Mesenchymal stem cell of the bone marrow (primary cell): ENCODE measurements around a stretch of chr7.

- CAGE, long polyA plus RNA = no peak
Measured at GRCh38 chr7:140230810-140231780, 54.3 kb upstream of the KDM7A start.

DNA sequence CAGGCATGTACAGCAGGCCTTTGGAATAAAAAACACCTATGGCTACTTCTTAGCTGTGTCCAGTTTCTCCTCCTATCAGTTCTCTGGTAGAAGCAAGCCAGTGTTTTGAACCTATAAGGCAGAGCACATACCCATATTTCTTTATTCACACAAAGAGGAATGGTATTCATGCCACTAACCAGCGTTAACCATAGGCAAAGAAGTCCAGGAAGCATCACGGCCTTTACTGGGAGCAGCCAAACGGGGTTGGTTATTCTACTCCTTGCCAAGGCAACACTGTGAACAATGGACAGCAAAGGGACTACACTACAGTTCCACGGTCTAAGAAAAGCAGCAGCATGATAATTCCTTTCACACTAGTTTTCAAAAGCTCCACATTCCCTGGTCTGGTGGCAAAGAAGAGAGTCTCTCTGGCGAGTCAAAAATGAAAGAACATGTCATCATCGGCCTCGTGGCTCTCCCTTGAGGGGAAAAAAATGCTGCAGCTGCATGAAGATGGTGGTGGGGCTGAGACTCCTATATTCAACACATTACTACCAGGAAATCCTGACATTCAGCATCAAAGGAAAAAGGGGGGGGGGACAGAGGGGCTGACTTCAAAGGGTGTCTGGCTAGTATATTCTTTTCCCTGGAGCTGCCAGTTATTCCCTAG lies 49.2 kb downstream of the SLC37A3 start:
- CAGE, long polyA plus RNA = no peak

GRCh38 chr7:140451417-140452287 lies 27.7 kb downstream of the MKRN1 start:
- CAGE, long polyA plus RNA = no peak

GRCh38 chr7:140607455-140608107 lies 33.0 kb downstream of the DENND2A start:
- CAGE, long polyA plus RNA = no peak

GRCh38 chr7:140625993-140627205 lies 14.2 kb downstream of the DENND2A start:
- CAGE, long polyA plus RNA = no peak

GRCh38 chr7:140656363-140657032 lies 15.9 kb upstream of the DENND2A start:
- CAGE, long polyA plus RNA = no peak

DNA sequence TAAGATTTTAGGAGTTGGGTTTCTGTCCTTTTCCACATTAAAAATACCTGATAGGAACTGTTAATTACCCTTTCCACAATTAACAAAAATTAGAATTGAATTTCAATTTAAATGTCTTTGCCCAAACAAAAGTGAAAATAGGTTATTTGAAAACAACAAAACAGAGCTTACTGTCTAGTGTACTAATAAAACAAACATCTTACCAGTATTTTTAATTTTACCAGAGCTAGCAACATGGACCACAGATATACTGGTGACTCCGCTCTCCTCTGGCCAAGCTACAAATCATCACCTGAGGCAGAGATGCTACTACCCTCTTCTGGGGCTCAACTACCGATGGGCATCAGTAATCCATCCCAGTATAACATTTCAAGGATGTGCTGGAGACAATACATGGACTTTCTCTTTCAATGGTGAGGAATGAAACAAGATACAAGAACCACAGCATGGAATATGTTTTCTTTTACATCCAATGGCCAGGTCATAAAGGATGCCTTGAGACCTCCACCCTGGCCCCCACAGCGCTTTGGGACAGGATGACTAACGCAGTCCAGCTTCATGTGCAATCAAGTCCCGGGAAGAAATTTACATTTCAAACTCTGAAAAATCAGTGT lies 24.9 kb downstream of the NDUFB2 start:
- CAGE, long polyA plus RNA = no peak

- CAGE, long polyA plus RNA = no peak
Measured at GRCh38 chr7:141072955-141073799, 687 bp upstream of the TMEM178B start.

DNA sequence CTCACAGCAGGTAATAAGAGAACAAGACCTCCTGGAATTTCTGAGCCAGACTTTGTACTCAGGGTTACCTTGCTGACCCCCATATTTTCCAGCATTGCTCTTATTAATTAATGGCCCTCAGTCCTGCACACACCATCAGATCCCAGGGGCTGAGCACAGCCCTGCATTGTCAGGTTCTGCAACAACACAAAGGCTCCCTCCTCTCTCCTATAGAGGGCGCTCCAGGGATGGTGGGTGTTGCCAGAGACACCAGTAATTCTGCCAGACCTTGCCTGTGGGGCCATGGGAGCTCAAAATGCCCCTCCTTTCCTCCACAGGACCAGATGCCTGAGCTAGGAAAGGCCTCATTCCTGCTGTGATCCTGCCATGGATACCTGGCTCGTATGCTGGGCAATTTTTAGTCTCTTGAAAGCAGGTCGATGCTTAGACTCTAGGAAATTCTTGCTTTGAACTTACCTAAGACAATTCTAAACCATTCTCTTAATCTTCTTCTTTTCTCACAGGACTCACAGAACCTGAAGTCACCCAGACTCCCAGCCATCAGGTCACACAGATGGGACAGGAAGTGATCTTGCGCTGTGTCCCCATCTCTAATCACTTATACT lies 42.9 kb upstream of the PRSS58 start:
- CAGE, long polyA plus RNA = no peak

DNA sequence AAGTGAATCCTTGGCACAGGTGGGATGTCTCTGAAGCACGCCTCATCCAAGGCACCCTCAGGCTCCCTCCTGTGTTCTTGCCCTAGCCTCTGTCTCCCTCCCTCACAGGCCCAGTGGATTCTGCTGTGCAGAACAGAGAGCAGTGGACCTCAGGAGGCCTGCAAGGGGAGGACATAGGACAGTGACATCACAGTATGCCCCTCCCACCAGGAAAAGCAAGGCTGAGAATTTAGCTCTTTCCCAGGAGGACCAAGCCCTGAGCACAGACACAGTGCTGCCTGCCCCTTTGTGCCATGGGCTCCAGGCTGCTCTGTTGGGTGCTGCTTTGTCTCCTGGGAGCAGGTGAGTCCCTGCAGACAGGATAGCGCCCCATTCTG lies 62.9 kb upstream of the PRSS58 start:
- CAGE, long polyA plus RNA = no peak

- CAGE, long polyA plus RNA = no peak
Measured at GRCh38 chr7:142391712-142392023, 133.8 kb upstream of the PRSS58 start.

DNA sequence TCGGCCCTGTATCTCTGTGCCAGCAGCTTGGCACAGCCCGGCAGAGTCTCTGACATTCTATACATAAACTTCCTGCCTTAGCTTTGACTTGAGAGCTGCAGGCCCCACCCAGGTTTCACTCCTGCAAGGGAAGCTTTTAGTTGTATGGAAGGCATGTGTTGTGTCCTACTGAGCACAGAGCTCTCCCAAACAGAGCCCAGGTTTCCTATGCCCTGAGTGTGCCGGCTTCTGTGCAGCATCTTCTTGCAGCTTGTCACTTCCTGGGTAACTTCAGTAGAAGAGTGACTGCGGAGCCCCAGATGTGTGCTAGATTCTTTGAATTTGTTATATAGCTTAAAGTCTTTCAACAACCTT lies 205.7 kb upstream of the PRSS58 start:
- CAGE, long polyA plus RNA = no peak

DNA sequence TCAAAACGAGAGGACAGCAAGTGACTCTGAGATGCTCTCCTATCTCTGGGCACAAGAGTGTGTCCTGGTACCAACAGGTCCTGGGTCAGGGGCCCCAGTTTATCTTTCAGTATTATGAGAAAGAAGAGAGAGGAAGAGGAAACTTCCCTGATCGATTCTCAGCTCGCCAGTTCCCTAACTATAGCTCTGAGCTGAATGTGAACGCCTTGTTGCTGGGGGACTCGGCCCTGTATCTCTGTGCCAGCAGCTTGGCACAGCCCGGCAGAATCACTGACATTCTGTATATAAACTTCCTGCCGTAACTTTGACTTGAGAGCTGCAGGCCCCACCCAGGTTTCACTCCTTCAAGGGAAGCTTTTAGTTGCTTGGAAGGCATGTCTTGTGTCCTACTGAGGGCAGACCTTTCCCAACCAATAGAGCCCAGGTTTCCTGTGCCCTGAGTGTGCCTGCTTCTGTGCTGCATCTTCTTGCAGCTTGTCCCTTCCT lies 225.0 kb upstream of the PRSS58 start:
- CAGE, long polyA plus RNA = no peak

DNA sequence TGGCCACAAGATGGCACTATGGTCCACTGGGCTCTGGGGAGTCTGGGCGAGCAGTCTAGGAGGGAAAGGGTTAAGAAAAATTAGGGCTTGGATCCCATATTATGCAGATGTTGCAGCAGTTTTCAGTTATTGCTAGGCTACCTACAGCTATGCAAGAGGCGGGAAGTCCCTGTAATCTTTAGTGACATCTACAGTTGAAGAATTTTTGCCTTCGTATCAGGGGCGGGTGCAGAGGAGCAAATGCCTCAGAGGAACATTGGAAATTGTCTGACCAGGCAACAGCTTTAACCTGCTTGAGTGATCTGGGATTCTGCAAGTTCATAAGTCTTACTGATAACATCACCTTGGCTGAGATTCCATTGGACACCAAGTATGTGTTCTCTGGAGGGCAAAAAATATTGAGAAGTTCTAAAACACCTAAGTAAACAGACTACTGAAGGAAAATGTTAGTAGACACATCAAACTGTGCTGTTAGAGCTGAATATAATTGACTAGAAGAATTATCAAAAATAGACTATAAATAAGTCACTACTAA lies 238.9 kb upstream of the PRSS58 start:
- CAGE, long polyA plus RNA = no peak

GRCh38 chr7:142784699-142785190 lies 14.0 kb downstream of the PRSS2 start:
- CAGE, long polyA plus RNA = no peak

DNA sequence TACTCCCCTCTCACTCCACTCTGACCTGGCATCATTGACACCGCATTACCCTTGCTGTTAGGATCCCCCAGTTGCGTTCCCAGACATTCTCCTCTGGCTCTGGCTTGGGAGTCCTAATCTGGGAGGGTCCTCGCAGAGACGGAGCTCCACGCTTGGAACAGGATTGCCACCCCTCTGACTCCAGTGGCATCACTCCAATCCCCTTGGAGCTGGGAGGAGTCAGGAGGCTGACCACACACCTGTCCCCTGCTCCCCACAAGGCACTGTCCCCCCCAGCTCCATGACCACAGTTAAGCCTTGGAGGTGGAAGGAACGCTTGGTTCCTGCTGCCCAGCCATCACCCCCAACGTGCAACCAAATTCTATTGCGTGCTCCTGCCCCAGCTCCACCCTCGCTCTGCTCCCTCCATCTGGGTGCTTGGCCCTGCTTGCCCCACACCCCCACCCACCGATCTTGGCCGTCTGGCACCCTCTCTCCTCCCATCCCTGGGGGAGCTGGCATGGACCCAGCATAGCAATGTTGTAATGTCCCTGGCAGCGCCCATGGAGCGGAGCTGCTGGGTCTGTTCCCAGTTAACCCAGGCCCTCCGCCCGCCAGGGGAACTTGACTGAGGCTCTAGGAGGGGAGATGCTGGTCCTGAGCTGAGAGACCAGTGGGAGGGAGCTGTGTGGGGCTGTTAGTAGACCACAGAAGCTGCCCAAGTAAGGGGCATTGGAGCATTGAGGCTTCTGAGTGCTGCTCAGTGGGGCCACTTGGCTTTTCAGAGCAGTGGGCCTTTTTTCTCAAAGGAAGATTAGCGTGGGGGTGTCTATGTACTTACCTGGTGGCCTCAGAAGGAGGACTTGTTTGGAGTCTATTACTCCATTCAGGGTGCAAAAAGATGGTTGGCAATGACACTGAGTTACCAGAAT lies 952 bp downstream of the EPHB6 start:
- CAGE, long polyA plus RNA = no peak

DNA sequence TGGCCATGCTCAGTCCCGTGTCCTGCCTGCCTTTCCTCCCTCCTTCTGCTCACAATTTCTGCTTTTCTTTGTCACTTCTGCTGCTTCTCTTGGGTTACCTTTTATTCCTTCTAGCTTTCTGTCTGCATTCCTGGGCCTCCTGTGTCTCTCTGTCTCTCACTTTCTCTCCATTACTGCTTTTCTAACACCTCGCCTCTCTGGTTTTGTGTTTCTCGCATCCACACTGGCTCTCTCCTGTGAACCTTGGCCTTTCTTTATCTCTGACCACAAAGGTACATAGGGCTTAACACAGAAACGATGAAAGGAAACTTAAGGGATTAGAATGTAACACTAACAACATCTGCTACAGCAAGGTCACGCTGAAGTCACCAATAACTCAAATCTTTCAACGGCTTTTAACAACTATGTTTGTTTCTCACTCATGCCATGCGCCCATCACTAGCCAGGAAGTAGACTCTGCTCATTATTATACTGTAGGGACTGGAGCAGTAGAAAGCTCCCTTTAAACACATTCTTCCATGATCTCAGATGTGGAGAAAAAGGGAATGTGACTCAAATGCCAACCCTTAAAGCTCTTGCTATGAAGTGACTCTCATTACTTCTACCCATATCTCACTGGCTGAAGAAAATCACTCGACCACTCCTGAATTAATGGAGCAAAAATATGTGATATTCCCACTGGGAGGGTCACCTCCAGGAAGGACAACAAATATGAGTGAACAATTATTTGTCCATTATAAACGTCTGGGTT lies 9.3 kb upstream of the OR6V1 start:
- CAGE, long polyA plus RNA = no peak

DNA sequence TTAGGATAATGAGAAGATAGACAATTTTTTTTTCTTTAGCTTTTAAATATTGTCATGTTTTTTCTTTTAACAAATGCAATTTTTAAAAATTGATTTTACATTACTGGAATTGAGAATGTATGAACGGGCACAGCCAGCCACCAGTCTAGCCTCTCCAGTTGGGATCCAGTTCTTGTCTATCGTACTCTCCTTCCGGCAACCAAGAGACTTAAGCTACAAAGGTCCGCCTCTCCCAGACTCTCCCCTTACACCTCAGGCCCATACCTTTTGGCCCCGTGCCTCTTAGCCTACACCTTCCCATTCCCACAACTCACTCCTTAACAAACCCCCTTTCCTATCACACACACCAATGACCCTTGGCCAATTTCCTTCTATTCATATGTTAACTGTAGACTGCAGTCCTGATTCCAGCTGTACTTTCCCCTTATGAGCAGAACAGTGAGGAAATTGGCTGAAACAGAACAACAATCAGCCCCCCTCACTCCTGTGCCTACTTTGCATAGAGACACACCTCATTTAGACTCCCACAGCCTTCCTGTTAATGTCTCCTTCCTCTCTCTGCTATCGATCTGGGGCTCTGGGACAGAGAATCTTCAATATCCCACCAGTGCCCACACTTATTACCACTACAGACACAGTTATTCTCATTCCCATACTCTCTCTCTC lies 1.4 kb upstream of the TMEM139 start:
- CAGE, long polyA plus RNA = no peak

GRCh38 chr7:143294196-143294812 lies 6.2 kb downstream of the CASP2 start:
- CAGE, long polyA plus RNA = no peak

DNA sequence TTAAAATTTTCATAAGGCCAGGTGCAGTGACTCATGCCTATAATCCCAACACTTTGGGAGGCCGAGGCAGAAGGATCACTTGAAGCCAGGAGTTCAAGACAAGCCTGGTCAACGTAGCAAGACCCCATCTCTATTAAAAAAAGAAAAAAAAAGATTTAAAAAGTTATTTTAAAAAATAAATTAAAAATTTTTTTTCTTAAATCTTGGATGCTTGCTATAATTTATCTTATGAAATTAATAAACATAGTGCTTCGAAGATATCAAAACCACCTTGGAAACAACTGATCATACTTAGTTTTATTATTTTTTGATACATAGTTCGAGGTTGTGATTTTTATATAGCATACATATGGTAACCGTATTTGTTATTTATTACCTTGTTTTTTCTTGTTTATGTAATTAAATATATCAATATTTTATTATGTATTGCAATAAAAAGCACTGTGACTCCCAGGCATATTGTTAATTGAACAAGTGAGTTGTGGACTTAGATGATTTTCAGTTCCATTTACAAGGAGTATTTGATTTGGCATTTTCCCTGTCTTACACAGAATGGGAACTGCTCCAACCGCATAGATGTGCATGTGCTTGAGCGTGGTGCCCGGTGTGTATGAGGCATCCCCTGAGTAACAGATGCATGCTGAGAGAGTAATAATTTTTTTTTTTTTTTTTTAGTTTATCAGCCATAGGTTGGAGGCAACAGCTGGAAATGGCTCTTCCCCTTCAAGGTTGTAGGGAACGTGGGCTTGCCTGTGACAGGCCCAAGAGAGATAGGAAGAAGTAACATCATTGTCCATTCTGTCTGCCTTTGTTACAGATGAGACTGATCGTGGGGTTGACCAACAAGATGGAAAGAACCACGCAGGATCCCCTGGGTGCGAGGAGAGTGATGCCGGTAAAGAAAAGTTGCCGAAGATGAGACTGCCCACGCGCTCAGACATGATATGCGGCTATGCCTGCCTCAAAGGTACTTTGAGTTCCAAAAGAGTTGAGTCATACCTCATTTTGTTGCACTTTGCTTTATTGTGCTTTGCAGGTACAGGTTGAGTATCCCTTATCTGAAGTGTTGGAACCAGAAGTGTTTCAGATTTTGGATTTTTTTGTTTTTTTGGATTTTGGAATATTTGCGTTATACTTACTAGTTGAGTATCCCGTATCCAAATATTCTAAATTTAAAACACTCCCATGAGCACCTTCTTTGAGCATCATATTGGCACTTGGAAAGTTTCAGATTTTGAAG lies 12.5 kb upstream of the CLCN1 start:
- CAGE, long polyA plus RNA = no peak